CMK (cell line): Measurements from ENCODE around the genes PIGM and DCAF8.

GRCh38 chr1:160031698-160032518 lies at the start of gene PIGM:
TSS of gene PIGM (minus strand) at chr1:160031990.
- RRBS: 7% methylated on average over 1 of the region's 47 CpGs

DNA sequence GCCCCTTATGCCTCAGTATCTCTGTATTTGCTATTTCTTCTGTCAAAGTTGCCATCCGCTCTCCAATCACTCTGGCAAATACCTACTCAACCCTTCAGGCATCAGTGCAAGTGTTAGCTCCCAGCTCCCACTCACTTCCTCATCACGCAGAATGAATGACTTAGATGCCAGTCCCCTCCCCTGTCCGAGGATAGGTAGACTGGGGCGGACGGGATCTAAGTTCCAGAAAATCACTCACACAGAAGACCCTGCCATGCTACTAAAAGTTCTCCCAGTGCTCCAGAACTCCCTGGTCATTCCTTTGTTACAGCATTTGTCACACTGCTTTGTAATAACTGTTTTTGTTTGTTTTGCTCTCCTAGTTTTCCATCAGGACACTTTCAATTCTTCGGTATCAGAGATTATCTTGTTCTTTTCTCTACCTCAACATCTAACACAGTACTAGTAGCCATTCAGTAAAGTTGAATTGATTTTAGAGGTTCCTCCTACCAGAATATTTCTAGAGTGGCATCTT lies 786 bp upstream of the PIGM start:
- RRBS: no CpG with 5 or more reads among the region's 6 CpGs

- RRBS: no CpG with 5 or more reads among the region's 5 CpGs
Measured at GRCh38 chr1:160068171-160068658, 1.7 kb downstream of the KCNJ10 start.

GRCh38 chr1:160084057-160084641 lies 2.8 kb downstream of the KCNJ9 start:
- RRBS: 95% methylated on average over 11 of the region's 65 CpGs

DNA sequence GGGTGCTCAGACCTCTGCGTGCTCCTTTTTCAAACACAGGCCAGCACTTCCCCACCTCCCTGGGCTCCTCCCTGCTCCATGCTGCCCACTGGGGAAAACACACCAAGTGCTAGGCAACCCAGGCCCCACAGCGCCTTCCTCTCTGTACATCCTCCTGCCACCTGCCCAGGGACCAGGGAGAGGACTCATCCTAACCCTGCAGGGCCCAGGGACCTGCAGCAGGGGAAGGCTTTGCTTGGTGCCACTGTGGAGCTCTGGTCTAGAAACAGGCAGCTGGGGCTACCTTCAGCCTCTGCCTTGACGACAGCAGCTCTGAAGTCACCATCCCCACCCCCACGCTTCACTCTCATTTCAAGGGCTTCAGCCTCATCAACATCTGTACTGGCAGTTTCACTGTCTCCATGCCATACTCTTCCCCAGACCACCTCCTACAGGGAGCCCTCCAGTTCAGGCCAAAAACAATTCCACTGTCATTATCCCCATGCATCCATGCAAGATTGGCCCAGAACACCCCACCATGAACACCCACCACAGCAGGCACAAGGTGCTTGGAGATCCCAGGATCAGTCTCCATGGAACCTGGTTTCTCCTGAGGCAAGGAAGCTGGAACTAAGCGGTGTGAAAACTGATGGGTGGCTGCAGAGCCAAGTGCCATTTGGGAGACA lies 1.1 kb downstream of the IGSF8 start:
- RRBS: no CpG with 5 or more reads among the region's 5 CpGs

GRCh38 chr1:160100888-160101640 lies 2.6 kb upstream of the IGSF8 start:
- RRBS: no CpG with 5 or more reads among the region's 12 CpGs

DNA sequence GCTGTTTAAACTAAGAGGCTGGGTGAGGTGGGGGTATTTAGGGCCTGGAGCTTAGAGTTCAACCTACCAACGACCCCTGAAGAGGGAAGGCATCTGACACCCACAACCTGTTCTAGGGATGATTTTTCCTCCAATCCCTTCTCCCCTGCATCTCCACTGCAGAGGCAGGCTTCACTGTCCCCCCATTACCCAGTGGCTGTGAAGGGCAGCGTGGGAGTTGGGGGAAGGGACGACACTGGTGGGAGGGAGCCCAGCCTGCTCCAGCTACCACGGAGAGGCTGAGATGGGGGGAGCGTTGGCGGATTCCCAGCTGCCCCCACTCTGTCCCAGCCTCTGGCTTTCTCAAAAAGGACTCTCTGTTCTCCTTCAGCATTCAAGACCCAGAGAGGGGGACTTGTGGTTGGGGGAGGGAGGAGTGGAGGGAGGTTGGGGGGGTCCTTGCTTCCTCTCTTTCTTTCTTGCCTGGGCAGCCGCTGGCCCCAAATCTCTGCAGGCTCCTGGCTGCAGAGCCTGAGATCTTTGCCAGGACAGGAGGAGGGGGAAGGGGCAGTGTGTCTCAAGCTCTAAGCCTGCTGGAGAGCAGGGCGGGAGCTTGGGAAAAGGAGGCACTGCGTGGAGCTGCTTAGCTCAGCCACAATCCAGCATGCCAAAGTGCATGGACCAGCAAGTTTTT lies 2.1 kb downstream of the ATP1A2 start:
- RRBS: no CpG with 5 or more reads among the region's 9 CpGs

GRCh38 chr1:160142612-160143115 lies 8.7 kb upstream of the ATP1A4 start:
- RRBS: no CpG with 5 or more reads among the region's 6 CpGs

- RRBS: no CpG with 5 or more reads among the region's 1 CpG
Measured at GRCh38 chr1:160143686-160143978, 7.8 kb upstream of the ATP1A4 start.

- RRBS: no CpG with 5 or more reads among the region's 6 CpGs
Measured at GRCh38 chr1:160238233-160238967, 23.9 kb downstream of the DCAF8 start.

DNA sequence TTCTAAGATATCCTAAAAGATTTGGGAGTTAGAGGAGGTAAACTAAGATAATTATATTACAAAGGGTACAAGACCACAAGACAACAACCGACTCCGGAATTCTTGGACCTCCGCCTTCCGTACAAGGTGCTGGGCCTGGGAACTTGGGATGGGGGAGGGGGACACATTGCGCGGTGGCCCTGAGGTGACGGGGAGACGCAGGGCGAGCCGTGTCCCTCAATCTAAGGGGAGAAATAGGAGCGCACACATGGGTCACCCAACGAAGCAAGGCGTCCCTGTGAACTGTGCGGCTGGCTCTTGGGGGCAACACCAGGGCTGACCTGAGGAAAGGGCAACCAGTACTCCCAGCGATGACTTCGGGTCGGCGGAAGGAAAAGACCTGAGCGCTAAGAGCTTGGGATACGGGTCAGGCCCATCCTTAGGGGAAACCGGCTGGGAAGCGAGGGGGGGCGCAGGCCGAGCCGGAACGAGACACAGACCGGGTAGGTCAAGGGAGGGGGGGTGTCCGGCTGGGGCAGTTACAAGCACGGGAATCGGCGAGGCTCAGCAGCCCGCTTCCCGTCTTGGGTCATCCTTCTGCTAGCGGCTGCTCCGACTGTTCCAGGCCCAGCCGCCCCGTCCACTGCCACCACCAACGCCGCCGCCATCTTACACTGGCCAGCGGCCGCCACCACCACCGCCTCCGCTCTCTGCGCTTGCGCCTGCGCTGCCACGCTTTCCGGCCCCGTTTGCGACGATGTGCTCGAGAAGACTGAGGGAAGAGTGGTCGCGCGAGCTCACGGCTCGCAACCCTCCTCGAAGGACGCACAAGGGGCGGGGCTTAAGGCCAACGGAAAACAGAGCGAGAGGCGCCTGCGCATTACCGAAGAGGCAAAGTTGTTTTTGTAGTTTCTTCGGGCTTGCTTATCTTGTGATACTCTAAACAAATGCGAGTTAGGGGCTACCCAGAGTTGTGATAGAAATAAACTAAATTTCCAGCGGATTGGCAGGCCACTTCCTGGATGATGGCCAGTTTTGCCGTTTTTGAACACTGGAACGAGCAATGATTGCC lies at the start of gene DCAF8:
TSS of gene DCAF8 (minus strand) at position 753 of the 1,051 bp plus-strand sequence.
- RRBS: no CpG with 5 or more reads among the region's 71 CpGs

DNA sequence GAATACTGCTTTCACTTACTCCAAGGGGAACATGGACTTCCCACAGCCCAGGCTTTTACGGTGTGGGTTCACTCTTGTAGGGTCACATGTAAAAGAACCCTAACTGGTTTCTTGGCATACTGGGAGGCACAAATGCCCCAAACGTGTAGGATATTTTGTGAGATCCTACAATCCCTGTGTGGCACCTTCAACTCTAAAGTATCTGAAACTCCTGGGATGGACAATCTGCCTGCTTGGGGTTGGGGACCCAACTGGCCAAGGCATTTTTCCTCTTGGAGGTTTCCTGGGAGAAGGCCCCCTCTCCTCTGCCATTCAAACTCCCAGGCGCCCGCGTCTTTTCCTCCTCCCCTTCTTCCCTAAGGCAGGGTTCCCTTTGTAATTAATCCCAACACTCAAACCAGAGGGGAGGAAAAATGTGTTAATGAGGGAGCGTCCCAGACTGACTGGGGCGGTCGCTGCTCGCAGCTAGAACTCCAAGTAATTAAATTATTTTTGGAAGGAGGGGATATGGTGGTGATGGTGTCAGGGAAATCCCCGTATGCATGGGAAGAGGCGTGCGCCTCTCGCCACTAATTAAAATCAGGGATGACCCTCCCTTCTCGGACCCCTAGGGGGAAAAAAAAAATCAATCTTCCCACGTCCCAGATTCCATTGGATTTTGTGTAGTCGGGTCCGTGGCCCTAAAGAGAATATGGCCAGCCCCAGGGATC lies 694 bp upstream of the VANGL2 start:
- RRBS: no CpG with 5 or more reads among the region's 17 CpGs

DNA sequence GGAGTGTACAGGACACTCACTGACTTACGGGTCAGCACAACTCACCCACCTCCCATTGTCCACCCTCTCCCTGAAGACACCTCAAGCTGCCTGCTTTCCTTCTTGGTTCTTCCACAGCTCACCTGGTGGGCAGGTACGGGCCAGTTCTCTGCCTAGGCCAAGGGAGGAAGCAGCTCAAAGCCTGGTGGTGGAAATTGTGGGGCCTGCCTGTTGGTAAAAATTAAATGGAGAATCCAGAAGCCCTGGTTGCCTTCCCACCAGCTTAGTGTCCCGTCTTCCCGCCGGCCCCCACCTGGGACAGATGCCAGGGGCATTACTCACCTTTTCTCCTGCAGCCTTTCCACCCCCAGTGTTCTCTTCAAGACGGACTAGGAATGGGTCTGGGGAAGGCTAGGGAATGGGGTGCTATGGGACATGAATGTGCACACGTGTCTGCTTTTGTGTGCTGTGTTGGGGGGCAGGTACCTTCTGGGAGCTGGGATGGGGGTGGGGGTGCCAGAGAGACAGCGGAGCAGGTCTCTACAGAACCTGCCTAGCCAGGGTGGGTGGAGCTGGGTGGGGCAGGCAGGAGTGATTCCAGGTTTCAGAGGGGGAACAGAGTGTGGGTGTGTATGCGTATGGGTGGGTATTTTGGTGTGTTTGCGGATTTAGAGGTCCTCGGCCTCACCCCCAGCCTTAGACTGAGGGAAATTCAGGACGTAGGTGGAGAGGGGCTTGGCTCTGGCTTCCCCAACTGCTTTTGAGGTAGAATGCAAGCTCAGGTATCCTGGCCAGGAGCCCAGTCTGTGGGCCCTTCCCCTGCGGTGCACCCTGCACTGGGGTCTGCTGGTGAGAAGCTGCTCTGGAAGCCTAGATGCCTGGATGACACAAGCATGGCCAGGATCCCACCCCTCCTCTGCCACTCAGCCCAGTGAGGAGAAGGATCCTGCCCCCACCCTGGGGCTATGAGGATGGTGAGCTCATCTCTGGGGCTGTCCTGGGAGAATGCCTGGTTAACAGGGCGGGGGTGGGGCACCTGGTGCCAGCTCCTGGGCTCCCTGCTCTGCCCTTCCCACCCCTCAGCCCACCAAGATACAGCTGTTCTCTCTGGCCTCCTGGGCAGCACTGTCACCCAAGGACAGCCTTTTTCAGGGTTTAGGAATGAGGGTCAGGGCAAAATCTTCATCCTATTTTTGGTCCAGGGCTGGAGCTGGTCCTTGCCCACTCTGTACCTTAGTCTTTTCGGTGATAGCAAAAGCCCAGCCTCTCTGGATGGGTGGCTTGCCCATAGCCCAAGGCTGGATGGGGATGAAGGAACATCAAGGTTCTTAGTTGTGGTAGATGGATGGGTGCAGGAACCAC lies 7.8 kb downstream of the VANGL2 start:
- RRBS: no CpG with 5 or more reads among the region's 15 CpGs

- RRBS: no CpG with 5 or more reads among the region's 5 CpGs
Measured at GRCh38 chr1:160432217-160432984, 32.0 kb downstream of the VANGL2 start.

GRCh38 chr1:160444037-160444409 lies 43.7 kb downstream of the VANGL2 start:
- RRBS: no CpG with 5 or more reads among the region's 2 CpGs

GRCh38 chr1:160540621-160541131 lies 17.6 kb upstream of the SLAMF6 start:
- RRBS: no CpG with 5 or more reads among the region's 2 CpGs

- RRBS: no CpG with 5 or more reads among the region's 12 CpGs
Measured at GRCh38 chr1:160629111-160629699, 17.6 kb downstream of the SLAMF1 start.

GRCh38 chr1:160629700-160630266 lies 17.1 kb downstream of the SLAMF1 start:
- RRBS: no CpG with 5 or more reads among the region's 10 CpGs

DNA sequence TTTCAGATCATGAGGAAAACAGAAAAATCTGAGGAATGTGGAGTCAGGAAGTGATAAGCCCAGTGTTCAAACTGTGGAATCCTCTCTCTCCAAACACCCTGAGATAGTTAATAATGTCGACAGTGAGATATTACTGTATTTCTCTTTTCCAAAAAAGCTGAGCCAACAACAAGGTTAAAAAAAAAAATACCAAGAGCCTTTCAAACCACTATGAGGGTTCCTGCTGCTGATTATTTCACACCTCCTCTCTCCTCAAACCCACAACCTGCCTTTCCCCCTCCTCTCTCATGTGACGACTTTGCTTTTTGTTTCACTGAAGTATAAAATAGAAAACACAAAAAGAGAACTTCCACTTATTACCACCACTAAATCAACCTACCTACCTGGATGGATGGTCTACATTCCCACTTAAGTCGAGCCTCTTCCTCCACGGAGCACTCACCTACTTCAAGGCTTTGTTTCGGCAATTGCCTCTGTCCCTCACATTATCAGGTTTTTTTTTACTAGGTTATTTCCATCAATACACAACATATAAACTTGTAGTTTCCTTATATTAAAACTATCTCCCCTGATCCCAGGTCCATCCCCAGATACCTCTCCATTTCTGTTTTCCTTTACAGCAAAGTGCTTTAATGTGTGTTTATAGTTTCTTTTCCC lies 8.7 kb downstream of the SLAMF1 start:
- RRBS: no CpG with 5 or more reads among the region's 5 CpGs

- RRBS: no CpG with 5 or more reads among the region's 2 CpGs
Measured at GRCh38 chr1:160674295-160674947, 27.6 kb upstream of the SLAMF1 start.